ENCODE measurements around a stretch of chr10.

DNA sequence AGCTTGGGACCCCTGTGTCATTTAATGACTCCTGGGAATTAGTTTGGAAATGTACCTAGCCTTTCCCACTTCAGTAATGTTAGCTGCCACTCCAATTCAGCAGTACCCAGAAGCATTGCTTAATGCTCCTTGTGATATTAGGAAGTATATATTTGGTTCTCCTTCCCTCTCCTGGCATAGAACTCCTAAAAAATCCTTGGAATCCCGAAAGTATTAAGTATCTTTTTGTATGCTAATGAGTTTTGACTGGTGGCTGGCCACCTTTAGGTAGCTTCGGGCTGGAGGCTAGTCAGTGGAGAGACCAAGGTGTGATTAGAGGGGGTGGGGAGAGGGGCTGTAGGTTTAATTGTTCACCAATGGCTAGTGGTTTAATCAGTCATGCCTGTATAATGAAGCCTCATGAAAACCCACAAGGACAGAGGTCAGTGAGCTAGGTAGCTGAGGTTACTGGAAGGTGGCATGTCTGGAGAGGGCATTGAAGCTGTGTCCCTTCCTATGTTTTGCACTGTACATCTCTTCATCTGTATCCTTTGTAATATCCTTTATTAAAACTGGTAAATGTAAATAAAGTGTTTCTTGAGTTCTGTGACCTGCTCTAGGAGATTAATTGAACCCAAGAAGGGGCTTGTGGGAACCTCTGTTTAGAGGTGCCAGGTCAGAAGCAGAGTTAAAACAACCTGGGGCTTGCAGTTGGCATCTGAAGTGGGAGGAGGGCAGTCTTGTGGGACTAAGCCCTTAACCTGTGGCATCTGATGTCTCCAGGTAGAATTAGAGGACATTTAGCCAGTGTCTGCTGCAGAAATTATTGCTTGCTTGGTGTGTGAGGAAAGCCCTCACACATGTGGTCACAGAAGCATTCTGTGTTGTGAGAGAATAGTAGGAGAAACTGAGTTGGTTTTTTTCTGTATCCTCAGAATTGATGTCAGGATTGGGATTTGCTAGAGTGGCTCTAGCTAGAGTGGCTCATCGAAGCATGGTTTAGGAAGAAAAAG, 12.0 kb downstream of the COMTD1 start:
- PRO-cap, result no peak

- PRO-cap, result no peak
Measured at GRCh38 chr10:75224442-75224980, 11.2 kb downstream of the COMTD1 start.

DNA sequence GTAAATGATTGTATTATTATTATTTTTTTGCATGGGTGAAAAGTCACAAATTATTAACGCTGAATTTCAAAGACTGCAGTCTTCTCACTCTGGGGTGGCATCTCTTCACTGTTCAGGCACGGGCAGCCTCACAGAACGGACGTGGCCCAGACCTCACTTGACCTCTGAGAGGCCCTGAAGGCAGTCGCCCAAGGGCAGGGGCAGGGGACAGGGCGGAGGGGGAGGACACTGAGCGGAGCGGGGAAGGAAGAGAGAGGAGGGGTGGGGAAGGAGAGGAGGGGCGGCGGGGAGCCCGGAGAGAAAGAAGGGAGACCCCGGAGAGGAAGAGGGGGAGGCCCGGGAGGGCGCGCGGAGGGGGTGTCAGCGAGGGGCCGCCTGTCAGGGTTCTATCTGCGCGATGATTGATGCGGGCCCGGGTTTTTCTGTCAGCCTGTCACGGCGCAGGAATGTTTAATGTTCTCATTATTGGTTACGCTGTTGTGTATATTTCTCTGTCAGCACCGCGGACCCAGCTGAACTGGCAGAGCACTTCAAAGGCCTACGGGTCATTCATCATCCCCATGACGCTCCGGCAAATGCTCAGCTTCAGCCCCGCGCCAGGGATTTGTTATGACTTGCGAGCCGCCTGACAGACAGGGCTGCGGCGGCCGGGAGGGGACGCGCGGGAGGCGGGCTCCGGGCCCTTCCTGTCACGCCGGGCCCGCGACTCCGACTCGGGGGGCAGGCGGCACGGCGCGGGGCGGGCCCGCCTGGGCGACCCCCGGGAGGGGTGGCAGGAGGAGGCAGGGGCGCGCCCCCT, 58.9 kb upstream of the COMTD1 start:
- PRO-cap, result bidirectional peak, plus-strand start at position 631 of the sequence, minus-strand start at position 606 of the sequence

DNA sequence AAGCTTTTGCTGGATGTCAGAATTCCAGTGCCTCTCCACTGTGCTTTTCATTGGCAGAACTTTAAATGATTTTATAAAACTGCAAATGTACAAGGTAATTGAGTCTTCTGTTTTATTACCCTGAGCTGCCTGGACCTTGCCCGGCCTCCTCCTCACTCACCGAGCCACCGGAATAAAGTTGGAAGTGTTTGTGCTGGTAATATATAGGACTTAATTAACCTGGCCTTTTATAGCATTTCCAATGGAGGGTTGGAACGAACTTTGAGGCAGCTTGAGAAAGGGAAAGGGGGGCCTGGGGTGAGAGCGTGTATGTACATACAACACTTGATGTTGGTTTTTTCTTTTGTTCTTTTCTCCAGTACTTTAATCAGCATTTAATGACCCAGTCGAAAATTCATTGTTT, 43.4 kb downstream of the ZNF503 start:
- PRO-cap, result no peak

DNA sequence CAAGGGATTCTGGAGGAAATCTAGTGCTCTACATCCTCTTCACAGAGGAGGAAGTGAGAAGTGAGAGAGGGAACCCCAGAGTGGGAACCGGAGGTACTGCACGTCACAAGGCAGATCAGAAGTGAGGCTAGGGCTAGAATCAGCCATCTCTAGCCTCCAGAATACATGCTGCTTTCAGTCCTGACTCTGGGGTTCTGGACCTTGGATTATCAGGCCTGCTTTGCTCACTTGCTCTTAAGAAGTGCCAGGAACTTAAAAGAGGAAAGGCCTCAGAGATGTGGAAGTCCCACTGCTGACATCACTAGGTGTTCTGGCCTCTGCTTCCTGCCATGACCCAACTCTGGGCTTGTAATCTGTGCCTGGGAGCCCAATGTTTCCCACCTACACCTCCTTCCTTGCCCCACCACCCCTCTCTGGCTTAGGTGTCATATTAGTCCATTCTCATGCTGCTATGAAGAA, 25.6 kb downstream of the ZNF503 start:
- PRO-cap, result no peak

GRCh38 chr10:75395858-75396825, 5.4 kb downstream of the ZNF503 start:
- PRO-cap, result no peak

- PRO-cap, result no peak
Measured at GRCh38 chr10:75397623-75398043, 3.9 kb downstream of the ZNF503 start.

DNA sequence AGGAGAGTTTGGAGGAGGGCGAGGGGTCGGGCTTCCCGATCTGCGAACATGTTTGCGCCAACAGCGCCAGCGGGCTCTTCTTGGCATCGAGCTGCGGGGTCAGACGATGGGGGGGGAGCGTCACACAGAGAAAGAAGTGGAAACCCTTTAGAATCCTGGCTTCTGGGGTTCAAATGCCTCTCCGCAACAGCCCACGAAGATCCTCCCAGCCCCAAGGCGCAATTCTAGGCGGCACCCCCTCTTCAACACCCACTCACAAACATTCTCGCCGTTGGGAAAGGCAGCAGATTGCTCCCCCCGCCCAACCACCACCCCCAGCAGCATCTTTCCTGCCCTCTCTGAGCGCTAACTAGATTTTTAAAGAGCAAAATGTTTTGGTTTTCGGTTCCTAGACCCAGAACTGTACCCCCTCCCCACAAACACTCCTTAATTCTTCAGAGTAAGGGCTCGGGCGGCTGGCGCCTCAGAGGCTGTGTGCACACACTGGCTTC, 1.2 kb downstream of the ZNF503 start:
- PRO-cap, result no peak

GRCh38 chr10:75470571-75471308, 39.3 kb downstream of the LRMDA start:
- PRO-cap, result no peak

GRCh38 chr10:75576852-75578056, 145.8 kb downstream of the LRMDA start:
- PRO-cap, result no peak

DNA sequence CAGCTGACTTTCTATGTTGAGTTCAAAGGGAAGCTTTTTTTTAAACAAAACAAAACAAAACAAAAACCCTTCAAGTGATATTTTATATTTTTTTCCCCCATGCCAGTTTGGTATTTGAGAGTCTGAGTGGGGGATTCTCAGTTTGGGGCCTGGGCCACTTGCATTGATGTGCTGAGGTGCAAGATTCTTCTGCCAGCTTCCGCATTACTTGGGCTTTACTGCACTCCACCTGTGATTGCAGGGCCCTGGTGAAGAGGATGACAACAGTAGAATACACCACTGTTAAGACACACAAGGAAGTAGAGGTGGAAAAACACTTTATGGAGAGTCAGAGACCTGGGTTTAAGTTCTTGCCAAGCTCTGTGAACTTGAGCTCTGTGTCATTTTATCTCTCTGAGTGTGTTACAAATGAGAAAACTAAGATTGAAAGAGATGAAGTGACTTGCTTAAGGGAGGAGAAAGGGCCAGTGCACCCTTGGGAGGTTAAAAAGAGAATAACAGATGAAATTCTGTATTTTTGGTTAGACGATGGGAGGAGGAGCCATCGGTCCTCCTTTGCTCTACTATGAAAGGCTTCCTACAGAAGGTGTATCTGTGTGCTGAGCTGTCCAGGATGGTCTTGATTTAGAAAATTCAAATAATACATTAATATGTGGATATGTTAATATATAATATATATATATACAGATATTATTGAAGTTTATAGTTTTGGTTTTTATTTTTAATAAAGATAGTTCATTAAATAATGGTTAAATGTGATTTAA, 209.5 kb downstream of the LRMDA start:
- PRO-cap, result no peak

- PRO-cap, result no peak
Measured at GRCh38 chr10:76111689-76112929, 680.7 kb downstream of the LRMDA start.

DNA sequence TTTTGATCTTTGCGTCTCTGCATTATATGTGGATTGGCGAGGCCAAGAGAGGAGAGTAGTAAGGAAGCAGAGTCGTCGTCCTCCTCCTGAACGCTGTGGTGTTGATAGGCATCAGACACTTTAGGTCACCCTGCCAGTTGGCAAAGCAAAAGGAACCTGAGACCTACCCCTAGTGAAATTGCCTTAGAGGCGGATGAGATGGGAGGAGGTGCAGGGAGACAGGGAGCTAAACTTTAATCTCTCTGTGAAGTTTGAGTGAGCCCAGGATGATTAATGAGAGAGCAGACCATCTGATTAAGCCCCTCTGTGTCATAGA, 683.9 kb downstream of the LRMDA start:
- PRO-cap, result no peak

DNA sequence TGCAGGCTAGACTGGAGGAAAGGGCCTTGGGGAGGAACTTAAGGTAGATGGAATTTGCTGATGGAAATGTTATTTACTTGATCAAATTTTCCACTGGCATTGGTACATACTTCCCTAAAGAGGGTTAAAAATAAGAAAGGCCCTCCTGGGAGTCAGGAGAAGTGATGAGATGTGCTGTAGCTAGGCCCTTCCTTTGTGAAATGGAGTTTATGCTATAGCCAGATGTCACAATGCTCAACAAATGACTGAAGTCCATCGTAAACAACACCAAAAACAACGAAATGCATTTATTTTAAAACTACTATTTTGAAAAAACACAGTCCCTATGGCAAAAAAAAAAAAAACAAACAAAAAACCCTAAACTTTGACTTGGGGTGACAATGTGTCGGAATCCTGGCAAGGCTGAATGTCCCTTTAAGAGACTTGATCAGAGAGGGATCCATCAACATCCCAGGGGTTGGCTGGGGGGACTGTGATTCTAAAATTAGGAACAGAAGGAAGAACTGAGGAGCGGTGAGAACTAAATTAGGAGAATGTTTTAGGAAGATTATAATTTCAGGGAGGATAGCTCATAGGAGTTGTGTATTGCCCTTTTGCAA, 706.1 kb downstream of the LRMDA start:
- PRO-cap, result no peak

GRCh38 chr10:76324315-76324712, 892.9 kb downstream of the LRMDA start:
- PRO-cap, result no peak

DNA sequence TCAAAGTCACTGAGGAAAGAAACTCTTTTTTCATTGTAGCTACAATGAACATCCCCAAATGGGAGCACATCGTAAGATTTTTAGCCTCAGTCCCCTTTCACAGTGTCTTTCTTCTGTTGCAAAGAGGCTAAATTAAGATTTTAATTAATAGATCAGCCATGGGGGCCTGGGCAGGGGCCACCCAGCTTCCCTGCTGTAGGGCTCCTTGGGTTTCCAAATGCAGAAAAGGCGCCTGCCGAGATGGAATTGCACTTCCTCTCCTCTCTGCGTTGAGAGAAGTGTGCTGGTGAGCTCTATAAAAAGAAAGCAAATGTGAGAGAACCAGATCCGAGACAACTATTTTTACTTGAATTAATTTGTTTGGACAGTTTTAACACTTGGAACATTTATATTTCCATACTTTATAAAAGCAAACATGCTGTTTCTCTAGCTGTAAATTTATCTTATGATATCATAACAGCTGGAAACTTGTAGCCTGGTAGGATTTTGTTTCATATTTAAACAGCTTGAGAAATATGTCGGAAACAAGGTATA, 998.3 kb downstream of the LRMDA start:
- PRO-cap, result no peak

DNA sequence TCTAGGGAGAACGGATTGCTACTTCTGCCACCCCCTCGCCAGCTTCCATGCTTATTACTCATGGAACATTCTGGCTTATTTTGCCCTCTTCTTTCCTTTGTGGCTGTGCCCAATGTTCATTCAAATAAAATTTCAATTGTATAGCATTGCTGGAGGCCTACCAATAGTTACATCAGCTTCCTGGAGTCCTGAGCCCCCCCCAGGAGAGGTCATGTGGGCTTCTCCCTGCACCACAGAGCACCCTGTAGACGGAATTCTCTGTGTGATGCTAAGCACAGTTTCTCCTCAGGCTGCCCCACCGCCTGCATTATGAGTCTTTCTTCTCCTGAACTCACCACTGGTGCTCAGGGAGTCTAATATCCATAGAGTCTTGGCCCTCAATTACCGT, 1093.9 kb downstream of the KCNMA1 start:
- PRO-cap, result no peak

DNA sequence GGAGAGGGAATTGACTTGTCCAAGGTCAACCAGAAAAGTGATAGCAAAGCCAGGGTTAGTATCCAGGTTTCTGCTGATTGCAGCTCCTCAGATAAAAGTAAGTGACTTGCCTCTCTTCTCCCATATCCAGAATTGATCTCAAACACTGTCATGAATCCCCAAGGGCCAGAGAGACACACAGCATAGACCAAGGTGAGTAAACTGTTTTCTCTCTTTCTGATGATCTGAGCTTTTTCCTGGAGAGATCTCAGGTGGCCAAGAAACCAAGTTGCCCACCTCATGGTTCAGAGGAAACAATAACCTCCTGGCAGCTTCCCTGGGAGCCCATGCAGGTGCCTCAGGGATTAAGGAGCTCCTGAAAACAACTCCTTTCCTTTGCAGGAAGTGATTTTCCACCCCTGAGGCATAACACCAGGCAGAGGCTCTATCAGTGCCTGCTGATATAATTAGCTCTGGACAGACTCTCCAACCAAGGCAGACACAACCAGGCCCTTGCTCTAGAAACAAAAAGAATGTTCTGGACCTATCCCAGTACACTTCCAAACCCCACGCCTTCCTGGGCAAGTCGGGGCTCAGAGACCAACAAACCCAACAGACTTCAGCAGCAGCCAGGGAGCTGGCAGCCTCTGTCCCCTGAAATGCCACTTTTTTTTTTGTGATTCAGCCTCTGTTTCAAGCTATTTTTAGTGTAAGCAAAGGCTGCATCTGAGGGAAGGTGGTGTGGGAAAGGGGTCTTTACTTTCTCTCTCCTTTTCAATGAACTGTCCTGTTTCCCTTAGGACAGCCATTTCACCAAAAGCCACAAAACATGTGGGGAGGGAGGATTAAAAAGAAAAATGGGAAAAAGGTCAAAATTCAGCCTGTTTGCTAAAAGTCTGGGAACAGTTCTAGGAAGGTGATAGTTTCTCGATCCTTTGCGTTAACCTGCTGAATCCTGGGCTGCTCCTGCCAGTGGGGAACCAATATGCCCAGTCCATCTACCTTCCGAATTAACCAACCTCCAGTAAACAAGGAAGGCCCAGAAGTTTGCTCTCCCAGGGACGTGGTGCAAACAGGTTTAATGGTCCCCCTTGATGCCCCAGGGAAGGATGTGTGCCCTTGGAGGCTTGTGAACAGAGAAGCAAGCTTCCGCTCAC, 247.0 kb downstream of the KCNMA1 start:
- PRO-cap, result no peak

- PRO-cap, result no peak
Measured at GRCh38 chr10:77422674-77423286, 214.8 kb downstream of the KCNMA1 start.

DNA sequence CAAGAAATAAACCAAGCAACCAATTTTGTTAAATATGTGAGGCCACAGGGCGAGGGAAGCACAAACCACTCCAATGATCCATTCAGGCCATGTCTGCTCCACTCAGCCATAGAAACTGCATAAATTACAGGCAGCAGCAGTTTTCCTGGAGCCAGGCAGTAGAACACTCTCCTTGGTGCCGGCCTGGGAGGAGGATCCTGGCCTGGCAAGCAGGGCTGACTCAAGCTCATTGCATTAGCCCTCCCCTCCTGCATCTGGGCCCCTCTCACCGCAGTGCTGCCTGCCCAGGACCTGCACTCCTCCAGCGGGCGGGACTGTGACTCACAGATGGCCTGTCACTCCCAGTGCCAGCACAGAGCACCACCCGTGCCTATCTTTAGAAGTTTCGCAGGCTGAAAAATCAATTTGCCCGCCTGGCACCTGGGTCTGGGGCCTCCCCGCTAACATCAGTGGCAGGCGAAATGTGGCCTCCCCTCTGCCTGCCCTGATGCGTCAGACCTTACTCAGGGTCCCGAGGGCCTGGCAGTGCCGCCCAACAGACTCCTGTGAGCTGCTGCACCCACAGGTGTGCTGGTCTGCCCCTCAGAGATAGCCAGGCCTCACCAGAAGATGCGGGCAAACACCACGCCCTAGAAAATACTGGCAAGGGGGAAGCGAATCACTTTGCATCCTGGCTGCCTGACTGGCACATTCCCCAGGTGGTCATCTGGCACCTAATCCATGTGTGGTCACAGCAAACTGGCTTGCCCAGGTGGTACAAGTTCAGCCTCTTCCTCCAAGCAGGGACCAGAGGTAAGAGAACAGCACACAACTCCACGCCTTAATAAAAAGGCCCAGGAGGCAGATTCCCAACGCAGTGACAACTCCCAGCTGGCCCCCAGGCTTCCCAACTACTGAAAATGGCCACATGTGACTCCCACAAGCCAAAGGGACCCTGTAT, 123.7 kb downstream of the KCNMA1 start:
- PRO-cap, result no peak